Mesenchymal stem cell of Wharton's jelly (primary cell): ENCODE measurements around the gene ANKRD16.

DNA sequence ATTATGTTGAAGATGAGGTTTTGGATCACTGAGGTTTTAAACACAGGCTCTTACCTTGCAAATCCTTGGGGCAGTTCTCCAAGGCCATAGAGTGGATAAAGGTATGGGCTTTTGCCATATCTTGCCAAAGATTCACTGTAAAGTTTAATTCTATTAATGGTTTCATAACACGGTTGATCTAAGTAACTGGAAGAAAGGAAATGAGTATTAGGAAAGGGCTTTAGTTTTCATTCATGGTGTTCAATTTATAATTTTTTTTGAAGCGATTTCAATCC, 28.2 kb downstream of the GDI2 start:
- CAGE, long polyA plus RNA, result no peak

- CAGE, long polyA plus RNA, result no peak
These were observed 19.6 kb downstream of the ANKRD16 start for GRCh38 chr10:5870030-5870573.

DNA sequence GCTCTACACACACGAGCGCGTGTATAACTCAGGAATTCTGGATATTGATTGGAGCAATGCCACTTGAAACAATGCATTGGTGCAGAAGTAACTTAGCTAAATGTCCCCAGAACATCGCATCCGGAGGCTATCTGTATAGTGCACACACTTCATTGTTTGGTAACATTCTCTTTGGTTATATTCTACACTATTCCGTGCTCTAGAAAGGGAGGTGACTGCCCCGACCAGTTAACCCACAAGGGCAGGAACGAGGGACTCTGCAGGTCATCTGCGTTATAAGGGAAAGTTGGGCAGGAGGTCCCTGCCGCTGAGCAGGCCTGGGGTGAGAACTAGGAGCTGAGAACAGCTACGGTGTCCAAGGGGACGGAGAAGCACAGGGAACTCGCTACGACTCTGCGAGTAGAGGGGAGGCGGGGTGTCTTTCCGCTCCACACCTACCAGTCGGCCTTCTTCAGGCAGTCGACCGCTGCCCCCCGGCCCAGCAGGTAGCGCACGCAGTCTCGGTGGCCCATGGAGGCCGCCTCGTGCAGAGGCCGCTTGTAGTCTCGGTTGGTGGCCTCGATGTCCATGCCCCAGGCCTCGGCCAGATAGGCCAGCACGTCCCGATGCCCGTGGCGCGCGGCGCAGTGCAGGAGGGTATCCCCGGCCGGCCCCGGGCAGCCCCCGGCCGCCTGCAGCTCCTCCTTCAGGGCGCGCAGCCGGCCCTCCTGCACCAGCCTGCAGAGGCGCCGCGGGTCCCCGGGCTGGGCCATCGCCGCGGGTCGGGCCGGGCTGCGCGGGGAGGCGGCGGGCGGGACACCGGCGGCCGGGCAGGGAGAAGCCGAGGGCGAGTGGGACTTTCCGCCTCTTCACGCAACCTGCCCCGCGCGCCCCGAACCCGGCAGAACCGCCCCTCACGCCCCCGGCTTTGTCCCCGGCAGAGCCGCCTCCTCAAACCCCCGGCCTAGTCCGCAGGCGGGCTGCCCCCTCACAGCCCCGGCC, 800 bp downstream of the ANKRD16 start:
- CAGE, long polyA plus RNA, result no peak

- CAGE, long polyA plus RNA, result no peak
These were observed at the start of gene ANKRD16 for GRCh38 chr10:5889584-5890406. TSS of gene ANKRD16 (minus strand) at chr10:5889893.

DNA sequence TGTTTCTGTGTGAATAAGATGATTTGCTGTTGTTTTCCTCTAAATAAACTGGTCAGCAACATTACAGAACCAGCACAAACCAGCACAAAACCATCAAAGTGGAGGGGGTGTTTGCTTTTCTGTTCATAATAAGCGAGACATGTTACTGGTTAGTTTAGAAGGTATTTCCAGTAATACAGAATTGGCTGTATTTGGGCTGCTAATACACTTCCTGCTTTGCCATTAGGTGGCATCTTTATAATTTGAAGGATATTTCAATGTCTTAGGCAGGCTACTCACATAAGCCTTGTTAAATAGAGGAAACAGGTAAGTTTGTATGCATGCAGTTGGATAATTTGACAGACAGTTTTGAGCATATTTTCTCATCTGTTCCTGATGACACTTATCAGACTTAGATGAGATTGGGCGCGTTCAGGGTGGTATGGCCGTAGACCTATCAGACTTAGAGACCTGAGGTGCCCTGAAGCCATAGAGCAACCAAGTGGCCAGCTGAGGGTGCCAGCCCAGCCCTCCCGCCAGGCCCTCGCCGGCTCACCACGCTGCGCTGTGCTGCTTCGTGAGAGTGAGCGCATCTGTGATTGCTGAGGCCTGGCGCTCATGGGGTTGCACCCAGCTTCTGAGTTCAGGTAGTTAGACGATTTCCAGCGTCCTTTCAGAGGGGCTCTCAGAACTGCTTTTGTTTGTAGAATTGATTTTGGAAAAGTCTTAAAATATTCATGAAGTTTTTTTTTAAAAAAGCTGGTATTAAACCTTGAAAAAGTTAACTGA, 10.1 kb downstream of the FBH1 start:
- CAGE, long polyA plus RNA, result no peak

DNA sequence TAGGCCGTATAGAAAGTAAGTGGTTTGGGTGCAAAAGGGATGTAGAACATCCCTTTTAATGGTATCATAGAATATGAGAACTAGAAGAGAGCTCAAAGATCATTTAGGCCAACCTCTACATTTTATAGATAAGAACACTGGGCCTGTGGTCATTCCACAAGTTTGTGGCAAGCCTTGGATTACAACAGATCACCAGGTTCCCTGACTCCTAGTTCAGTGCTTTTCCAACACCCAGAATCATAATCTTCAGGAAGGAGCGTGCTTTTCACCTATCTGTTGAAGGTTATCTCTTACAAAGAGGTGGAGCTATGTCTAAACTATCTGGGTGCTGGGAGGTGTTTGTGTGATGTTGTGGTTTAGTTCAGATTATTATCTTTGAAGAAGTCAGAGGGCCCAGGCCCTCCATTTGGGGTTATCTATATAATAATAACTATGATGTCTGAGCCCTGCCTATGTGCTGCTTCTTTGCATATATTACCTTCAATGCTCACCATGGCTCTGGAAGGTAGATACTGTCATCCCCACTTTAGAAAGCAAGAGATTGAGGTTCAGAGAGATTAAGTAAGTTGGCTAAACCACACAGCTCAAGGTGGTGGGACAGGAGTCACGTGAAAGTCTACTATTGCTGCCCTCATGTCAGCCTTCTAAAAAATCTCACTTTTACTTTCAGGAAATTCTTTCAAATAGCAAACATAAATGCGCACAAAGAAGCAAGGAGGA, 24.0 kb downstream of the IL2RA start:
- CAGE, long polyA plus RNA, result no peak

DNA sequence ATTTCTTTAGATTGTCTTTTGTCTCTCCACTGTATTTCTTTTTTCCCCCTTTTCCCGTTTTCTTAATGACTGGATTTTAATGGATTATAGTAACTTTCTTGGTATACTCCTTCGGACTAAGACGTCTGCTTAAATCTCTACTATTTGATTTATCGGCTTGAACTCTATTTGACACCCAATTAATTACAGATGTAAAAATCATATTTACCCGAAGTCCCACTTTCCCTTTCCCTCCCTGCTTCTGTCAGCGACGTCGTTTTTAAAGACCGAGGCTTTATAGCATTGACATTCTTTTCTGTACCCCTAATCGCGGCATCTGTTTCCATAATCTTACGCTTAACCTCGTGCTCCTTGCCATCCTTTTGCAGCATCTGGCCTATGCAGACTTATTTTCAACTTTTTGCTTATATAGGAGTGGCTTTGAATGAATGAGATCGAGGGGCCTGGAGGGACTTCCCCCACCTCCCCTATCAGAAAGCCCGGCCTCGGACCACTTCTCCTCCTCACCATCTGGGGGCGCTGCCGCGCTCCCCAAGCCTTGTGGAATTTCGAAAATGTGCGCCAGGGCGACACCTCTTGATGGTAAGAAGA, 432 bp upstream of the RBM17 start:
- CAGE, long polyA plus RNA, result no peak

GRCh38 chr10:6113712-6114271, 25.0 kb downstream of the RBM17 start:
- CAGE, long polyA plus RNA, result no peak

DNA sequence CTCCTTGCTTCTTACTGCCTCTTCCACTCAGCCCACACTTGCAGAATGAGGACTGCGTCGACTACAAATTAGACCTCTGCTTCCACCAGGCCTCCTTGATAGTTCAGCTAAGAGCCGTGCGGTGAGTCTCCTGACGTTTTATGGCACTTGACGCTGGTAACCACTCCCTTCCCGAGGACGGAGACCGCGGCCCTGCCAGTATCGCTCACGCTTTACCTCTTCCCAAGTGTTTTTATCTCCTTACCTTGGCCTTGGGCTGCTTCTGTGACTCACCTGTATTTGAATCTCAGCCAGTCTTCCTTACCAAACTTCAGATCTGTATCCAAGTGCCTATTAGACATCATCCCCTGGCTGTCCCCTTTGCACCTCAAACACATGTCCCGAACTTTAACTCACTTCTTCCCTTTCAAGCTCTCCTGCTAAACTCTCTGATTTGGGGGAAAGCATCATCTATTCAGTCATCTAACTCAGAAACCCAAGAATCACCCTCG, 31.3 kb downstream of the RBM17 start:
- CAGE, long polyA plus RNA, result no peak

GRCh38 chr10:6150814-6152145, 51.5 kb upstream of the PFKFB3 start:
- CAGE, long polyA plus RNA, result no peak

DNA sequence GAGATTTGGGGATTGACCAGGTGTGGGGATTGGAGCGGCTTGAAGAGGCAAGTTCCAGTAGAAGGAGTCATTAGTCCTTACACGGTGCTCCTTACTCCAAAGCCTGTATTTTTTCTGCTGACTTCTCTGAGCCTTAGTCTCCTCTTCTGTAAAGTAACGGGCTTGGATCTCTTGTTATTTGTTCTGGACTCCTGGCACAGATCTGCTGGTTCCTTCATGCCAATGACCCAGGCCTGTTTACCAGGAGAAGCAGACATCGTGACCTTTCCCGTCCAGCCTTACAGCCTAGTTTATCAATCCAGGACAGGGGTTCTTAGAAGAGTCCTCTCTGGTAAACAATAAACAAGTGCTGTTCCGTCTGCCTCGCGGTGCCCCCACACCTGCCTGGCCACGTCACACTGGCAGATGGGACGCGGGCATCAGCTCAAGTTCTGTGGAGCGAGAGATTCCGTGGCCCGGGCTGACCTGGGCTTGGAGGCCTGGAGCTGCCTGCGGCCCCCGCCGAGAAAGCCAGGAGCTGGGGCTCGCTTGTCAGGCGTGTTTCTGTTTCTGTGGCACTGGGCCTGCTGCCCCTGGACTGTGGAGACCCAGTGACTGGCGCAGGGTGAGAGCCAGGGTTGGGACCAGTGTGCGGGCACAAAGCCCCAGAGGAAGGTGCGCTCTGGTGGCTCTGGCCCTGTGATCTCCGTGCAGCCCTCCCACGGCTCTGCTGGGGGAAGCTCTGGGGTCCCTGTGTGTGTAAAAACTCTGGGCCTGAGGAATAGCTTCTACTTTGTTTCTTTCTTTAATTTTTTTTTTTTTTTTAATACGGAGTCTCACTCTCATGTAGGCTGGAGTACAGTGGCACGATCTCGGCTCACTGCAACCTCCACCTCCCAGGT, 28.5 kb upstream of the PFKFB3 start:
- CAGE, long polyA plus RNA, result no peak

DNA sequence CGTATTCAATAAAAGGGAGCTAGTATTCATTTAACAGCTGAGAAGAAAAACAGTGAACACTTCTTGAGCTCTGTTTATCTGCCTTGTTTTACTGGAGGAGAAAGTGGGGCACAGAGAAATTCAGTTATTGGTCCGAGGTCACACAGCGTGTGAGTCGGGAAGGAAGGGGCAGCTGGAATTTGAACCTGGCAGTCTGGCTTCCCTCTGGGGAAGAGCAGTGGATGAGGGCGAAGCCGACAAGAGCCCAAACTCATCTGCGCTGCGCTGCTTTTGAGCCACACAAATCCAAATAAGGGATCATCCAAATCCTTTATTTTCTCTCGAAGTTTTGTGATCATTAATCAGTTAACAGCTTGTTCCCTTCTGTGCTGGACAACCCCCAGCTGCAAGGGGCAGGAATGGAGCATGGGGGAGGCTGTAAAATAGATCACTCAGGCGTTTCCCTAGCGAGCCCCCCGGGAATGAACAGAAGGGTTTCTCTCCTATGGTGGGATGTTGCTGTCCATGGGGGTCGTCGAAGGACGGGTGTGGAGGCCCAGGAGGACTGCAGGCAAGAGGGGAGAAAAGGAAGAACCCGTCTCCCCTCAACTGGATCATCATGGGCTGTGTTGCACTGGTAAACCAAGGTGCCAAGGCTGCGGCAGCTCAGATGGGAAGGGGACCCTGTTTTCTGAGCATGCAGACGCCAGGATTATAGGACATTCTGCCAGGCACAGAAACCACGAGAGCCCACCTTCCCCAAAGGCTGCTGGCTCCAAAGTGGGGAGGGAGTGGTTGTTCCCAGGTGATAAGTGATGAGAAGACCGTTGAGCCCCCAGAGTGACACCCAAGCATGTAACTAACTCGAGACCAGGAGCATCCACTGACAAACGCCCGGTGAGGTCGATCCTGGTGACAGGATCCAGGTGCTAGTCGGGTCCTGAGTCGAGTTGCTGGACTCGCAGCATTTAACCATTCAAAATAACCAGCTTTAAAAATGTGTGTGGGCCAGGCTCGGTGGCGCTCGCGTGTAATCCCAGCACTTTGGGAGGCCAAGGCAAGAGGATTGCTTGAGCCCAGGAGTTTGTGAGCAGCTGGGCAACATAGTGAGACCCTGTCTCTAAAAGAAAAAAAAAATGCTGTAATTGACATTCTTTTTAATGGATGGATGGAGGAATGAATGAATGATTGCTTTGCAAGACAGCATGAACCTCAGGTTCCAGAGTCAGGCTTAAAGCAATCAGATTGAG, 23.2 kb upstream of the PFKFB3 start:
- CAGE, long polyA plus RNA, result no peak

DNA sequence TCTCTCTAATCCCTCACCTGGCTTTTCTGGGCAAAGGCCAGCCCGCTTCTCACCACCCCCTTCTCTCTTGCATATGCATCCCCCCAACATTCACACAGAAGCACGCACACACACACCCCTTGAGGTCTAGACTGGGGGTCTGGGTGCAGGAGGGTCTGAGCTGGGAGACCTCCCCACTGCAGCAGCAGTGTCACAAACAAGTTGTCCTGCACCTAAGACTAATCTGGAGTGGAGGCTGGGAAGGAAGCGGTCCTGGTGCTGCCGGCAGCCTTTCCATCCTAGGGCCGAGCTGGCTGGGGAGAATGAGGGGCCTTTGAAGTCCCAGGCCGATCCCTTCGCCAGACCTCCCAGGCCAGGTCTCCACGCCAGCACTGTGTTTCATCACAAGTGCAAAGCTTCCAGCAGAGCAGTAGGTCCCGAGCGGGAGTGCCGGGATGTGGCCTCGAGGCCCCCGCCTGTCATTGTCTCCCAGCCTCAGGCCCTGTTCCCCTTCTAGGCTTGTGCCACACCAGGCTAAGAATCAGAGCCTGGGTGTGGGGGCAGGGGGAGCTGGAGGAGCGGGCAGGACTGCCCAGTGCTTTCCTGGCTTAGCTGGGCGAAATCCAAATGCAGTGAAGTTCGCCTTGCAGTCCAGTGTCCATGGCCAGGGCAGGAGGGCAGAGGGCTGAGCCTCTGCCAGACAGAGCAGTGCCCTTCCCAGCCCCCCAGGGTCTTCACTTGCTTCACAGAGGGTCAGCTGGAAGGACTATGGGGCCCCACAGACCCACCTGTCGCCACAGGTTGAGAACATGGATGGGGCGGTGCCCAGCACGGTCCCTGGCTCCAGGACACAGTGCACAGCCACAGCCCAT, 20.3 kb upstream of the PFKFB3 start:
- CAGE, long polyA plus RNA, result no peak

DNA sequence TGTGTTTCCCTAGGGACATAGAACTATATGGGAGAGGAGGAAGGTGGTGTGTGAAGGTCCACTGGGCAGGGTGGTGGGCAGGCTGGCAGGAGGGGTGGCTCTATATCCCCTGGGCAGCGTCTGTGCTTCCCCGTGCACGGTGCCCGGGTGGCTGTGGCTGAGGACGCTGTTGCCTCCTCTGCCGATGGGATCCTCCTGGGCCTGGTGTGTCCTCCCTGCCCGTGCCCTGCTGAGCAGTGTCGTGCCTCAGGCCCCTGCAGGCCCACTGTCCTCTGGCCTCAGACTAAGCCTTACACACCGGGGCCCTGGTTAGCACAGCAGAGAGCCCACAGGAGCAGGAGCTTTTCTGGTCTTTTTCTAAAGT, 19.2 kb downstream of the PFKFB3 start:
- CAGE, long polyA plus RNA, result no peak

GRCh38 chr10:6222309-6223083, 19.8 kb downstream of the PFKFB3 start:
- CAGE, long polyA plus RNA, result no peak

DNA sequence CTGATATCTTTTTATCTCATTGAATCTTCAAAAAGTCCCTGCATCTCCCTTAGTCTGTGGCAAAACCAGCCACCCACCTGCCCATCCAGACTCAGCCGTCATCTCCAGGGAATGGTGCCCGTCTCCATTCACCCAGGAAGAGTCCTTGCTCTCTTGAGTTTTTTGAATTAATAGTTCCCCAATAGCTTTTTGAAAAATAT, 48.4 kb downstream of the PFKFB3 start:
- CAGE, long polyA plus RNA, result no peak

GRCh38 chr10:6254288-6254487, 51.5 kb downstream of the PFKFB3 start:
- CAGE, long polyA plus RNA, result no peak

GRCh38 chr10:6299126-6299795, 96.5 kb downstream of the PFKFB3 start:
- CAGE, long polyA plus RNA, result no peak

GRCh38 chr10:6530095-6530806, 49.8 kb downstream of the PRKCQ start:
- CAGE, long polyA plus RNA, result no peak

DNA sequence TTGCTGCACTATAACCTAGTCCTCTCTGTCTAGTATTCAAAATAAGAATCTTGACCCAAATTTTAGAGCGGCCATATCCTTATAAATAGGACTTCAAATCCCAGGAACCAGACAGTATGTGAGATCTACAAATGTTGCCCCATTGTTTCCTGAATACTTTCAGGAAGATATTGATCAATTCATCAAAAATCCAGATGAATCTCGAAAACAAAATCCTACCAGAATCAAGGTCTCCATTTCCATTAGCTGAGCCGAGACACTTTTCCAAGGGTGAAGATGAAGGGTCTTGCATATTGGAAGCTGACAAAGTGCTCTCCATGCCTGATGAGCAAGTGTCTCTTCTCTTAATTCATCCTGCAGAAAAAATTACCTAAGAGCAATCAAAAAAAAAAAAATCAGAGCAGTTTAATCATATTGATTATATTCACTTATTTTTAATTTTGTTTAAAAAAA, 29.2 kb downstream of the SFMBT2 start:
- CAGE, long polyA plus RNA, result no peak